Hair follicle dermal papilla cell (primary cell): ENCODE measurements around the genes EPS8L1 and CCDC106.

- CAGE, long polyA plus RNA, result no peak
These were observed at the start of gene EPS8L1 for GRCh38 chr19:55075471-55076133. Gene EPS8L1 (plus strand): TSS chr19:55075869.

- CAGE, long polyA plus RNA, result no peak
These were observed 6.7 kb downstream of the EPS8L1 start for GRCh38 chr19:55082305-55082801.

- CAGE, long polyA plus RNA, result no peak
These were observed 18.5 kb downstream of the EPS8L1 start for GRCh38 chr19:55094193-55094484.

GRCh38 chr19:55115356-55115940, 2.0 kb downstream of the PPP1R12C start:
- CAGE, long polyA plus RNA, result no peak

GRCh38 chr19:55241020-55241720, 12.6 kb upstream of the TMEM86B start:
- CAGE, long polyA plus RNA, result no peak

DNA sequence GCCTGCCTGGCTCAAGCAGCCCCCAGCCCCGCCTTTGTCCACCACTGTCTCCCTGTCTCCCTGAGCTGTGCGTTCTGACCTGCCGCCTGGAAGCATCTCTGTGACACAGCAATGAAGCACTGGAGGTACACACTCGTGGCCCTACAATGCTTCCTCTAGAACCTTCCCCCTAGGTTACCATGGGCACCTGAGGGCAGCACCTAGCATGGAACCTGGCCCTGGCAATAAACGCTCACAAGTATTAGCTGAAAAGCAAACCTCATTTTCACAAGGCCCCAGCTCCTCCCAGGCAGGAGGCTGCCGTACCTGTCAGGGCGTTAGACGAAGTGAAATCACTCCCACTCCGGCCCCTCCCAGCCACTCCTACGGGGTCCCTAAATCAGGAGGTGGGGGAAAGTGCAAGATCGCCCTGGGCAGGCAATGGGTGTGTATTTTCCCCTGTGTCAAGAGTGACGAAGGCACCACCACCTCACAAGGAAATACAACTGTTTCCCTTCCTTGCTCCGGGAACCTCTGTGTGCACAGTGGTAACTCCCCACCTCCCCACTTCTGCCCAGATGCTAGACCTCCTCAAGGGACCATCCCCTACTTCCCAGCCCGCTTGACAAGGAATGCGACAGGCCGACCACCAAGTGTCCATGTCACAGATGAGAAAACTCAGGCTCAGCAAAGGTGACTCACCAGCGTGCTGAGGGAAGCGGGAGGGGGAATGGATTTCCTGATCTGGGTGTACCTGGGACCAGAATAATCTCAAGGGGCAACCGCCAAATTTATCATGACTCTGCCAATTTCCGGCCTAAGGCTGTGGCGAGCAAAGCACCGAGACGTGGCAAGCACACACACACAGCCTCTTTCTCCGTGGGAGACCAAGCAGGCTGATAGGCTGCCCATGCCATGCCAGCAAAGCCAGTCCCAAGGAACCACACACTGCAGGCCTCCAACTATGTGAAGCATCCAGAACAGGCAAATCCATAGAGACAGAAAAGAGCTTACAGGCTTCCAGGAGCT, 7.4 kb downstream of the PPP6R1 start:
- CAGE, long polyA plus RNA, result no peak

DNA sequence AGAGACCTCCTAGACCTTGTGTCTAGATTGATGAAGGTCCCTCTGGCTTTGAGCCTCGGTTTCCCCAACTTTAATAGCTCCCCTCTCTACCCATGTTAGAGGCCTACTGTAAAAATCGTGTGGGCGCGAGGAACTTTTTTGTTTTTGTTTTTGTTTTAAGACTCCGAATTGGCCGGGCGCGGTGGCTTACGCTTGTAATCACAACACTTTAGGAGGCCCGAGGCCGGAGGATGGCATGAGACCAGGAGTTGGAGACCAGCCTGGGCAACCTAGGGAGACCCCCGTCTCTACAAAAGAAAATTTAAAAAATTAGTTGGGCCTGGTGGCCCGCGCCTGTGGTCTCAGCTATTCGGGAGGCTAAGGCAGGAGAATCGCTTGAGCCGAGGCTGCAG, 736 bp upstream of the PPP6R1 start:
- CAGE, long polyA plus RNA, result no peak

- CAGE, long polyA plus RNA, result no peak
These were observed 553 bp downstream of the HSPBP1 start for GRCh38 chr19:55279359-55279754.

GRCh38 chr19:55340569-55341666, 1.2 kb downstream of the KMT5C start:
- CAGE, long polyA plus RNA, result no peak

DNA sequence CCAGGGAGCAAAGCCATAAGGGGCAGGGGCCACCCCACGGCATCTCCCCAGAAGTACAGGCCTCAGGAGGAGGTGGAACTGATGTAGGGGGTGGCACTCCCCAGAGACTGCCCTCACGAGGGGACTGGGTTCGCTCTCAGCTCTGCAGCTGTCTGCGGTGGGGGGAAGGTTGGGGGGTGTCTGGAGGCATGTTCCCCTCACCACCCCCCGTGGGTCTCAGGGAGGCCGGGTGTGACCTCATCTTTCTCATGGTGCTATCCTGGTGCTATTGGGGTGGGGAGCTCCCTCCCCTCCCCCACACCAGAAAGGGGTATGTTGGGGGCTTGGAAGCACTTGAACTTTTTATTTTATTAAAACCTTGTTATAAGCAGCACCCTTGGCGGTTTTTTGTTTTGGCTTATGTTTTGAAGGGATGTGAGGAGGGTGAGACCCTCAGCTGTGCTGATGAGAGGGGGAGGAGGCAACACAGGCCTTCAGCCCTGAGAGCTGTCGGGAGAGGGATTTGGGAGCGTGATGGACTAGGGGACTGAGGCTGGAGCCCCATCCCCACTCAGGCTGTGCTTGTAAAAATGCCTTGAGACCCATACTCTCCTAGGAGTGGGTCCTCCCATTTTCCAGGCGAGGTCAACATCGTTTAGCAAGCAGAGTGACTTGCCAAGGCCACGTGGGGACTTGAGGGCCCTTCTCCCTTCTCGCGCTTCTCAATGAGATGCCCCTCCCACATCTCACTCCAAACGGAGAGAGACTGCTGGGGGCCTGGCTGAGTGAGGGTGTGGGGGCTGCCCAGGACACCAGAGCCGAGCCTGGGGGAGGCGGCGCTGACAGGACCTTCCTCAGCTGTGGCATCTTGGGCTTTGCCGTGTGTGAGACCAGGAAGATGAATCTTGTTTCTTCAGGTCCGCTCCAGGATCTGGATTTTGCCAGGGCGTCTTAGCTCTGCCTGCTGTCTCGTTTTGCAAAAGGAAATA, 6.5 kb downstream of the COX6B2 start:
- CAGE, long polyA plus RNA, result no peak

DNA sequence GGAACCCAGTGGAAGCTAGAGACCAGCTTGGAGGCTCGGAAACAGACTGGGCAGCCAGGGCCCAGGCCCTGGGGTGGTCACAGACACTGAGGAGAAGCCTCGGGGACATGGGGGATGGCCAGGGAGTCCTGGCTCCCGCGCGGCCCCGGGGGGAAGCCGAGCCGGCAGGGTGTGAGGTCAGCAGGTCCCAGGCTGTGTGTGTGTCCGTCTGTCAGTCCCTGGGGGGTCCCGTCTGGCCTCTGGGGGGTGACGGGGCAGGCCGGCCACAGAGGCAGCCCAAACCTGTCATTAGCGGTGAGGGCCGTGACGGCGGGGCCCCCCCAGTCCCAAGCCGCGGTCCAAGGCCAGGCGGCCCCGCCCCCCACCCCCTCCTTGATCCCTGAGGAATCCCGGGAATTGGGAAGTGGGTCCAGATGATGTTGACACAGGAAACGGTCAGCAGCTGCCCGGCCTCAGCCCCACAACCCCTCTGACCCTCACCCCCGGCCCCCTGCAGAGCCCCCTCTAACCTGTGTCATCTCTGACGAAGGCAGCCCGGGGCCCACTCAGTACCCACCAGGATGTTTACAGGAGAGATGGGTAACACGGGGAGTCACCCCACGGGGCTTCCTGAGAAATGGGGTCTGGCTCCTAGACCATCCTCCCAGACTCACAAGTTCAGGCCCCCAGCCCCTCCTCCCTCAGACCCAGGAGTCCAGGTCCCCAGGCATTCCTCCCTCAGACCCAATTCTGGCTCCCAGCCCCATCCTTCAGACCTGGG, 2.3 kb upstream of the TMEM190 start:
- CAGE, long polyA plus RNA, result no peak

GRCh38 chr19:55384841-55385240, 749 bp upstream of the TMEM238 start:
- CAGE, long polyA plus RNA, result no peak

- CAGE, long polyA plus RNA, result no peak
These were observed 1.9 kb upstream of the NAT14 start for GRCh38 chr19:55483176-55483469.

GRCh38 chr19:55486400-55486627, 1.3 kb downstream of the NAT14 start:
- CAGE, long polyA plus RNA, result no peak

GRCh38 chr19:55493041-55493956, 5.1 kb downstream of the SSC5D start:
- CAGE, long polyA plus RNA, result no peak

DNA sequence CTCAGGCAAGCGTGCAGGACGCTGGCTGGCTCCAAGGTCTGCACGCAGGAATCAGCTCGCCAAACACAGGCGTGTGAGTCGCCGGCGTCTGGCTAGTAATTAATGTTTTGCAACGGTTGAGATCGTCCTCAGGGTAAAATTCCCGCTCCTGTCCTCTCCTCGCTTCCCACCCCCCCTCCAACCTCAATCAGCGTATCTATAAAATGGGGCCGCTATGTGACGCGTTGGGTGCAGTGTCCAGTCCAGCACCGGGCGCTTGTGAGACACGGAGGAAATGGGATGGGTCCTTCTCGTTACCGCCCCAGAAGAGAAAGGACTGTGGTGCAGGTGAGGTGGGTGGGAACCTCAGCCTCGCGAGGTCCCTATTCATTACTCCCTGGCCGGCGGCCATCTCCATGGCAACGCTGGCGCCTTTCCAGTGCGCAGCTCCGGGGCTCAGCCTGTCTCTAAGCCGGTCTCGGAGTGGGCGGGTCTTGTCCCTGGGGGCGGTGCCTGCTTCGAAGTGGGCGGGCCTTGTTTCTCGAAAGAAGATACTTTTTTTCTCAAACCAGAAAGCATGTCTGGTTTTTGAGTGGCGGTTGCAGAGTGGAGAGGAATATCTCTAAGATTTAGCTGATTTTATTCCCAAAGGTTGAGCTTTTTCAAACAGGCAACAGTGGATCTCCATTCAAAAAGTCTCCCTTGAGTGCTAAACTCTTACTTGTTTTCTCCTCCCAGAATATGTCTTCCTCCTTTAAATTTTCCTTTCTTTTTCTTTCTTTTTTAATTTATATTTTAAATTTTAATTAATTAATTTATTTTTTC, 6.6 kb upstream of the ZNF579 start:
- CAGE, long polyA plus RNA, result no peak

DNA sequence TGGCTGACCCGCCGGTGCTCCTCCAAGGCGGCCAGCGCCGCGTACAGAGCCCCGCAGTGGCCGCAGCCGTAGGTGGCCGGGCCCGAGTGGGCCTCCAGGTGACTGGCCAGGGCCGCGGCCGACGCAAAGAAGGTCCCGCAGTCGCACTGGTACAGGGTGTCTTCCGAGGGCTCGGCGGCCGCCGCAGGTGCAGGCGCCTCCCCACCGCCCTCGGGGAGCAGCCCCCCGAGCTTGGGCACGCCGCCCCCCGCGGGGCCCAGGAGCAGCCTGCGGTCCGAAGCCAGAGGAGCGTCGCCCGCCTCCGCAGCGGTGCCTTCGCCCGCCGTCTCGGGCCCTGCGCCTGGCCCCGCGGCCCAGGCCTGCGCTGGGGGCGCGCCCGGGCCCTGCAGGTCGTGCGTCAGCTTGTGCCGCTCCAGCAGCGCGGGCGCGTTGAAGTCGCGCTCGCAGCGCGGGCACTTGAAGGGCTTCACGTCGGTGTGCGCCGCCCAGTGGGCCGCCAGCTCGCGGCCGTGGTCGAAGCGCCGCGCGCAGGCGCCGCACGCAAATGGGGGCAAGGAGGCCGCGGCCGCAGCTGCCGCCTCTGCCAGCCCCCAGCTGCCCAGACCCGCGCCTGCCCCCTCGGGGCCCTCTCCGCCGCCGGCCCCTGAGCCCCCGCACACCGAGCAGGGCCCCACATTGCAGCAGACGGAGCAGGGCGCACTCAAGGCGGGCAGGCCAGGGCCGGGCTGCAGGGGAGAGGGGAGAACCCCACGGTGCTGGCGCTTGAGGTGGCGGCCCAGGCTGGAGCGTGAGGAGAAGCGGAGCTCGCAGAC, 6.3 kb downstream of the FIZ1 start:
- CAGE, long polyA plus RNA, result no peak

DNA sequence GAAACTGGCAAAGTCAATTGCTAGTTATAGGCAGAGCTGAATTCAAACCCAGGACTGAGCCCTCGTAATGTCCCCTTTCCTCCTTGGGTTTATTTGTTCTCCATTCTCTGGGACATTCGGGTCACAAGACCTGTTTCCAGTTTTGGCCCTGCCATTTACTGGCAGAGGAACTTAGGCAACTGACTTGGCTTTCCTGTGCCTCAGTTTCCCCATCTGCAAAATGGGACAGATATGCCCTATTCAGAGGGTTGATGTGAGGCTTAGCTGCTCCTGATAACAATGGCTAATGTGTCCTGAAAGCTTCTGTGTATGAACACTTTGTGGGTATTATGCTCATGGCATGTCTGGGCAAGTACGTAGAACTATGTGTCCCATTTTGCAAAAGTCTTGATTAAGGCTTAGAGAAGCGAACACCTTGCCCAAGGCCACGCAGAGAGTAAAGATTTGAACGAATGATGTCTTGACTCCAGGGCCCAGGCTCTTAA, 1.0 kb downstream of the ZNF524 start:
- CAGE, long polyA plus RNA, result no peak

GRCh38 chr19:55647635-55648618, at the start of gene CCDC106:
Gene CCDC106 (plus strand): TSS chr19:55648212.
- CAGE, long polyA plus RNA, result no peak

- CAGE, long polyA plus RNA, result no peak
These were observed 4.5 kb downstream of the EPN1 start for GRCh38 chr19:55679376-55680142.